Hair follicle dermal papilla cell (primary cell): Measurements from ENCODE around the gene GDI2.

DNA sequence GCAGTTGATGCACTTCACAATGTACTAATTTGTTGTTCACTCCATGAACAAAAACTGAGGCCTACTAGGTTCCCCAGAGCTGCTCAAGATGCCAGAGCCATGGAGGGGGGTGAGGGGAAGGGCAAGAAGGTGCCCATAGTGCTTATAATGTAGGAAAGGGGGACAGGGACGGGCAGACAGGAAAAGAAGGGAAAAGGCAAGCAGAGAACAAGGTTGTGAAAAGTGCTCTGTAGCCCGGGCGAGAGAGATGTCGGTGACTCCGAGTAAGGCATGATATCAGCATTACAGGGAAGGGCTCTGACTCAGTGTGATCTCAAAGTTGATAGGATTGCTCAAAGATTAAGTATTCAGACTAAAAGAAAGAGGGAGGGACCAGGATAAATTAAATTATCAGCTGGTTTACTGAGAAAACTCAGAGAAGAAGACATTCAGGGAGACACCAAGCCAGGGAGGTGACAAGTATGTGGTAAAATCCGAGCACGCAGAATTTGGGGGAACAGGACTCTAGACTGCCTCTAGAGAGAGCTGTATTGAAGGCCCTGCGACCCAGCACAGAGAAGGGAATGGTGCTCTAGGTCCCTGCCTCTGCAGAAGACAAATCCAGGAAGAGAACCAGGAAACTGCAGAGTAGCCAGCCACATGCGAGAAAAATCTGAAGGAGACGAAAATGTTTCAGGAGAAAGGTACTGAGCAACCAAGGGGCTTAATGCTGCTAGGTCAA, 157.7 kb upstream of the KLF6 start:
- CAGE, long polyA plus RNA = no peak

- CAGE, long polyA plus RNA = no peak
These were observed 258.9 kb upstream of the KLF6 start for GRCh38 chr10:4043829-4044304.

GRCh38 chr10:4623509-4623811, 202.5 kb upstream of the AKR1E2 start:
- CAGE, long polyA plus RNA = no peak

DNA sequence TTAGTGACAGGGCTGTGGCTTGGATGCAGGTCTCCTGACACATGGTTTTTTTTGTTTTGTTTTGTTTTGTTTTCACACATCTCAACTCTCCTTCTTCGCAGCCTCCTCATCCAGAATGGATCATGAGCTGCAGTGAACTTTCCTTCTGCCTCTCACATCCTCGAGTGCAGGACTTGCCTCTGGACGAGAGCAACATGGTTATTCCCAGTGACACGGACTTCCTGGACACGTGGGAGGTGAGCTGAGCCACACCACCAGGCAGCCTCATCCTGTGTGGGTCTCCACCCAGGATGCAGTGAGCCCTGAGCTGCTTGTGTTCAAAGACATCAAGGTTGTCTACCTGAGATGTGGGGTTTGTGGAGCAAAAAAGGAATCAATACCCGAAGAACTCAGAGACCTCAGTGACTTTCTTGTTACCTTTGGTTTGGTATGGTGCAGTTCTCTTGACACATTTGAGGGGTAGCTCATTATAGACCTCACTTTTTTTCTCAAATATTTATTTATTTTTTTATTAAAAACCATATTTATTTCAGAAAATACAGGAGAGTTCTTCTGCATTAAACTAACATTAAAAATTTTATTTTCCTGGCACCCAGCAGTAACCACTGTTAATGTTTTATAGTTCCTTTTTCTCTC, 9.7 kb downstream of the AKR1E2 start:
- CAGE, long polyA plus RNA = no peak

DNA sequence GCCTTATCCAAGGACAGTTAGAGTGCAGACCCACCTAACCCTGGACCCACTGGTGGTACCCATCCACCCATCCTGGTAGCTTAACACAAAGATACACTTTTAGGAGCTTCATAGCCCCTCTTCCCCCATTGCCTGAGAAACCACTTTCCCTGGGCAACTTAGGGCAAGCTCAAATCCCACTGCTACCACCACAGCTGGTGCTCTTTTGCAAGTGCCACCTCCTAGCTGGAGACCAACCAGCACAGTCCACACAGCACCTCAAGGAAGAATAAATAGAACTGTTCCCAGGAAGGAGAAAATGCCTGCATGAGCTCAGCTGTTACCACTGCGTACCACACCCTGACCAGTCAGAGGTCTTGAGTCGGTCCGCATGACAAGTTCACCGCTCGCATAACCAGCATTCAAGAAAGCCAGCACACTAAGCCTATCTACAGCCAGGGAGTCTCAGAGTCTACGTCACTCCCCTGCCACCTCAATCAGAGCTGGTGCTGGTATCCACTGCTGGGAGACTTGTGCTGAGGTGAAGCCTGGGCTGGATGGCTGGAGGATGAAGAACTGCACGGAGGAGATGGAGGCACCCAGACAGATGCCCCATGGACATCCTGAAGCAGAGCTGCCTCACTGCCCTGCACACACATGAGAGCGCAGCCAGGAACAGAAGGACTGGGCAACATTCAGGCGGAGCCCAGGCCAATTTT, 19.5 kb downstream of the AKR1C1 start:
- CAGE, long polyA plus RNA = no peak

GRCh38 chr10:5099270-5099767, 5.1 kb downstream of the AKR1C3 start:
- CAGE, long polyA plus RNA = no peak

GRCh38 chr10:5147042-5147398, 37.9 kb downstream of the AKR1C8 start:
- CAGE, long polyA plus RNA = no peak

DNA sequence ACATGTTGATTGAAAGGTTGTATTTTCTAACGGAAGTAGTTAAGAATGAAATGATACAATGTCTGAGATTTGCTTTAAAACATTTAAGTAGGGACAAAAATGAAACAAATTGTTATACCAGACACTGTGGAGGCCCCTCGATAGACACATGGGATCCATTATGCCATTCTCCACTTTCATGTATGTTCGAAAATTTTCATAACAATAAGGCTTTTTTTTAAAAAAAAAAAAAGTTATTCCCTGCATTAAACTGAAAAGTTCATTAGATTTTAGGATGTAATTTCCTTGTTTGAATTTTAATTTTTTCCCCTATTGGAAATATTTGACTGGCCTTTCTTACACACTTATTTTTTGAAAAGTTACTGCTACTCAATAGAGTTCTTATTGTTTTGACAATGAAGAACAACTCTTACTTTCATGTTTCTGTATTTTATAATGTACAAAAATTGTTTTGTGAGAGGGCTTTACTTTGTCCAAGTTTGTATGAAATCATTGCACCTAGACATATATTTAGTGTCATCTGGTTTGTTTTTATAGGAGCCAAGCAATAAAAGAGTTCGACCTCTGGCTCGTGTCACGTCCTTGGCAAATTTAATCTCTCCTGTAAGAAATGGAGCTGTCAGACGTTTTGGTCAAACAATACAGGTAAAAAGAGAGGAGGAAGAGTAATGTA, 39.1 kb downstream of the NET1 start:
- CAGE, long polyA plus RNA = no peak

DNA sequence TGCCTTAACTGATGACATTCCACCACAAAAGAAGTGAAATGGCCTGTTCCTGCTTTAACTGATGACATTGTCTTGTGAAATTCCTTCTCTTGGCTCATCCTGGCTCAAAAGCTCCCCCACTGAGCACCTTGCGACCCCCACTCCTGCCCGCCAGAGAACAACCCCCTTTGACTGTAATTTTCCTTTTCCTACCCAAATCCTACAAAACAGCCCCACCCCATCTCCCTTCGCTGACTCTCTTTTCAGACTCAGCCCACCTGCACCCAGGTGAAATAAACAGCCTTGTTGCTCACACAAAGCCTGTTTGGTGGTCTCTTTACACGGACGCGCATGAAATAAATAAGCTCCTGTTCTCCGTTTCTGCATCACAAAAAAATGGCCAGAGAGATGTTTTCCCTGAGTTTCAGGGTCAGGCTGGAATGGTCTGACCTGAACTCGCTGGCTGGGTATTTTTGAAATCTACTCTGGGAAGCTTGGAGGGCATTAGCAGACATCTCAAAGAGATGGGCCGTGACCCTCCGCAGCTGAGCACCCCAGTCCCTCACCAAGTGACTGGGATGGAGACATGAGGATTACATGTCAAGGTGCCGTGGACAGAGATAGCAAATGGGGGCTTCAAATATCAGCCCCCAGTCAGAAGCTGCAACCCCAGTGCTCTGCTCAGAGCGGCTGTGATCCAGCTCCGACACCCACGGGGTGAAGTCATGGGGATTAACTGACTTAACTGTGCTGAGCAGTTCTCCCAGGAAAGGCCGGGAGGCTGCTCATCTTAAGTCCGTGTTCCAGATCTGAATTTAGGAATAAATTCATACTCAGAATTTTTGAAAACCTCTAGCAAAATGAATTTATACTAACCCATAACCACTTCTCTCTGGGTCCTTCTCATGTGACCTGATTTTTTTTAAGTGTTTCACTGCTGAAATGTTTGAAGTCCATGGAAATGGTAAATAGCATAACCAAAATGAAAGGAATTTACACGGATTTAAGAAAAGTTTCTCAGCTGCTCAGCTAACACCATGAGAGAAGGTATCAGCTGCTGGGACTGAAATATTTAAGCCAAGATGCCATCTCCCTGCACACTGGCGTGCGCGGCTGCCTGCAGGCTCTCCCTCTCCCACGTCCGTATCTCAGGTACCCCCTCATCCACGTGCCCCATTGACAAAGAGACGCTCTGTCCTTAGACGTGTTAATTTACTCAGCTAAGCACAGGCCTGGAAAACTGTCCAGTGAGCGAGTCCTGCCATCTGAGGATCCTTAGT, 22.3 kb downstream of the CALML5 start:
- CAGE, long polyA plus RNA = no peak

GRCh38 chr10:5487432-5487959, 11.9 kb downstream of the CALML5 start:
- CAGE, long polyA plus RNA = no peak

DNA sequence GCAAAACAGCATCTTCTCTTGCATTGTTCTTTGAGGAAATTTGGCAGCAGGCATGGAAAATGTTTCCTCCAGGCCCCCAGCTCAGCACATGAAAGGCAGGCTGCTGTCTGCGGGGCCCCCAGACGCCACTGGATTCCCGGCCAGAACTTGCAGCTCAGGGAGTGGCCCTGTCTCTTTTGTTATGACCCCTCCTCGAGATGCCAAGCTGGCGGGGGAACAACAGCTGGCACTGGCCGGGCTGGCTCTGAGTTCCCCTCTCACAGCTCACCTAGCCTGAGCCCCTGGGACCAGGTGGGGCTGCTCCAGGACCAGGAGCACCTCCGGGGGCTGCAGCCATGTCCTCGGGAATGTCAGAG, 62.6 kb downstream of the CALML3 start:
- CAGE, long polyA plus RNA = no peak

- CAGE, long polyA plus RNA = no peak
These were observed 12.1 kb downstream of the ASB13 start for GRCh38 chr10:5654270-5654746.

DNA sequence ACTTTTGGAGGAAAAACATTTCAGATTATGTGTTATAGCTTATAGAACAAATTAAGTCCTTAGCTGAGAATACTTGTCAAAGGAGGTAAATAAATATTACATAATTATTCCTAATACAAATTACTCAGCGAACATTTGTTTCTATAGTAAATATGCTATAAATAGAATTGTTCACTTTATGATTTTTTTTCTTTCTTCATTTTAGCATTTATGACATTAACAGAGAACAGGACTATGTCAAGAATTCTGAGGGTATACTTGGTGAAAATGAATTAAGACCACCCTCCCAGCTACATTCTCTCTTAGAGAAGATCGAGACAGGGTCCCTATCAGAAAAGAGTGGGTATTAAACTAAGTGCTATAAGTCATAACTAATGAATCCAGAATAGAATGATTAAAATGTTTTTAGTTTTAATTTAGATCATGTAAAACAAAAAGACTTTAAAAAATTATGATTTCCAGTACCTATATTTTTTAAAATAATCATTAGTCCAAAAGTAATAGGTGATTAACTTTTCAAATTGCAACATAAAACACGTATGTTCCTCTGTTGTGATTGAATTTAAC, 24.8 kb downstream of the TASOR2 start:
- CAGE, long polyA plus RNA = no peak

DNA sequence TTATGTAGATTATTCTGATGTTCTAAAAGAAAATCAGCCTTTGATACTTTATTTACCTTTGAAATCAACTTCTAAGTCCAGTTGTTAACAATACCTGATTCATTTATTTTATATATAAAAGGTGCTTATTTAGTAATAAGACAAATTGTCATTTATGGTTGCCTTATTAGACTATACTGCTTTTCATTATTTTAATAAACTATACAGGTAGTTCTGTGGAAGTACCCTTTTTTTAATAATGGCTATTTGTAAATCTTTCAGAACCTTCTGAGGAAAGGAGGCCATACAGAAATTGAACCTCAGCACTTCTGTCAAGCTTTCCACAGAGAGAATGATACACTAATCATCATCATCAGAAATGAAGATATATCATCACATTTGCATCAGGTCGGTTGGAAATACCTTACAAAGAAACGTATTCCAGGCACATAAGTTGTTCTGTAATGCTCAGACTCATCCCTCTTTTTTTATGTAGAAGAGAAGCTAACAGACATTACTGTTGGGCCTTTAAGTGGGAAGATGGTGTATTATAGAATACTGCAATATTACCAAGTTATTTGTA, 56.8 kb downstream of the GDI2 start:
- CAGE, long polyA plus RNA = no peak

- CAGE, long polyA plus RNA = no peak
These were observed 1.1 kb downstream of the GDI2 start for GRCh38 chr10:5812002-5812612.

DNA sequence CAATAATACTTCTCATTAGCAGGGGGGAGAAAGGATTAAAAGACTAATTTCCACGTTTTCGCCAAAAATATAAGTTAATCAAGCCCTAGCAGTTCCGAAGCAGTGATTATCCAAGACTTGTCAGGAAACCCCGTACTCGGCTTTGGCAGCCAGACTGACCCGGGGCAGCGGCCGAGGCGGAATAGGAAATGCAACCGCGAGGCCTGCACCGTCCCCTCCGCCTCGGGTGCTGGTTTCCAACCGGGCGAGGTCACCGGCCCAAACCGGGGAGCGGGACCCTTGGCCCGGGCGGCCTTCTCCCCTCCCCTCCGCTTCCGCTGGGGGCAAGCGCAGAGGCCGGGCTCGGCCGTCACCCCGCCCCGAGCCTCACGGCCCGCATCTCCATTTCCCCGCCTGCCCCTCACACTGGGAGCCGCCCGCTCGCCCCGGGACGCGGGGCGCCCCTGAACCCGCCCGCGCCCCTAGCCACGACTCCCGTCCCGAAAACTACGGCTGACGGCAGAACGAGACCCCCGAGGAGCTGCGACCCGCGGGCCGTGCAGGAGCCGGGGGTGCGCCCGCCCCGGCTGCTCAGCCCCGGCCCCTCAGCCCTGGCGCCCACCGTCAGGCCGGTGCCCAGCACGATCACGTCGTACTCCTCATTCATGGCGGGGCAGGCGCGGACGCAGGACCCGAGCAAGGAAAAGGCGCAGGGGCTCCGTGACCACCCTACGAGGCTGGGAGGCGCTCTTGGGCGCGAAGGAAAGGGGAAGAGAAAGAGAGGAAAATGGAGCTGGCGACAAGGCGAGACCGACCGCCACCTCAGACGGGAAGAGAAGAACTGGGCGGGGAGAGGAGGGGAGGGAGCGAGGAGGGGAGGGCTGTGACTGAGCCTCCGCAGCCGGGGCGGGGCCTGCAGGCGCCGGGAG, at the start of gene GDI2:
GDI2 (minus strand) TSS at position 822 of the 908 bp plus-strand sequence.
- CAGE, long polyA plus RNA = no peak

DNA sequence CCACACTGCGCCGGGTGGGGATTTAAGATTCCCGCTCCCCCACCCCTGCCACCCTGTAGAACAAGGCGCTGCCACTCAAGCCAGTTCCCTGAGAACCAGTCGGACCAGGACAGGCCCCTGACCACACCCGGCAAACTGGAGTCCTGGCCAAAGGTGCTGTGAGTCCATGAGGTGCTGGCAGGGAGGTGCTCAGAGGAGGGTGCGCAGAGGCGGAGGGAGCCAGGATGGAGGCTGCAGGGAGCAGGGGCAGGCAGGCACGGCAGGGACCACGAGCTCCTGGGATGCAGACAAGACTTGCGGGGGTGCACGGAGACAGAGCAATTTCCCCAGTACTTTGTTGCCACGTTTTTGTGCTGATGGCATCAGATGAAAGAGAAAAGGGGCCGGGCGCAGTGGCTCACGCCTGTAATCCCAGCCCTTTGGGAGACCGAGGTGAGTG, 19.8 kb upstream of the GDI2 start:
- CAGE, long polyA plus RNA = no peak

DNA sequence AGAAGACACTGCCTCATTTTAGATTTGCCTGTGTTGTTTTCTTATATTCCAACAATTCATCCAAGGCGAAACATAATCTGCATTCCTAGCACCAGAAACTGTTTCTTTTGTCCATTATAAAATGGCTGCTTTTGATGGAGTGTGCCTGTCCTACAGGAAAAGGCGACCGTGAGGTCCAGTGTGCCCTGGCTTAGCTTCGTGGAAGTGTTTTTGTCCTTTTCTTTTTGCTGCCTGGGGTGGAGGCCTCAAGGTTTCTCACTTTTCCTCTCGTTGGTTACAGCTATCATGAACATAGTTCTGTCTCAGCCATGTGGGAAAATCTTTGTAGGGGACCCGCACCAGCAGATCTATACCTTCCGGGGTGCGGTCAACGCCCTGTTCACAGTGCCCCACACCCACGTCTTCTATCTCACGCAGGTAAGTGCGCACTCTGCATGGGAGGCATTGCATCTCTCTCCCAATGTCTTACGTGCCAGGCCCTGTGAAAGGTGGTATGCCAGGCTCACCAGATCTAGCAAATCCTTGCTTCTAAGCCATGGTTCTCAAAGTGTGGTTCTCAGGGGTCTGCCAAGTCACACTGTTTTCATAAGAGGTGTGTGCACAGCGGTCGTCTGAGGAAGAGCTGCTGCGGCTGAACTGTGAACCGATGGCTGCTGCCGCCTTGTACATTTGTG, 28.2 kb downstream of the FBH1 start:
- CAGE, long polyA plus RNA = no peak

DNA sequence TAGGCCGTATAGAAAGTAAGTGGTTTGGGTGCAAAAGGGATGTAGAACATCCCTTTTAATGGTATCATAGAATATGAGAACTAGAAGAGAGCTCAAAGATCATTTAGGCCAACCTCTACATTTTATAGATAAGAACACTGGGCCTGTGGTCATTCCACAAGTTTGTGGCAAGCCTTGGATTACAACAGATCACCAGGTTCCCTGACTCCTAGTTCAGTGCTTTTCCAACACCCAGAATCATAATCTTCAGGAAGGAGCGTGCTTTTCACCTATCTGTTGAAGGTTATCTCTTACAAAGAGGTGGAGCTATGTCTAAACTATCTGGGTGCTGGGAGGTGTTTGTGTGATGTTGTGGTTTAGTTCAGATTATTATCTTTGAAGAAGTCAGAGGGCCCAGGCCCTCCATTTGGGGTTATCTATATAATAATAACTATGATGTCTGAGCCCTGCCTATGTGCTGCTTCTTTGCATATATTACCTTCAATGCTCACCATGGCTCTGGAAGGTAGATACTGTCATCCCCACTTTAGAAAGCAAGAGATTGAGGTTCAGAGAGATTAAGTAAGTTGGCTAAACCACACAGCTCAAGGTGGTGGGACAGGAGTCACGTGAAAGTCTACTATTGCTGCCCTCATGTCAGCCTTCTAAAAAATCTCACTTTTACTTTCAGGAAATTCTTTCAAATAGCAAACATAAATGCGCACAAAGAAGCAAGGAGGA, 24.0 kb downstream of the IL2RA start:
- CAGE, long polyA plus RNA = no peak

DNA sequence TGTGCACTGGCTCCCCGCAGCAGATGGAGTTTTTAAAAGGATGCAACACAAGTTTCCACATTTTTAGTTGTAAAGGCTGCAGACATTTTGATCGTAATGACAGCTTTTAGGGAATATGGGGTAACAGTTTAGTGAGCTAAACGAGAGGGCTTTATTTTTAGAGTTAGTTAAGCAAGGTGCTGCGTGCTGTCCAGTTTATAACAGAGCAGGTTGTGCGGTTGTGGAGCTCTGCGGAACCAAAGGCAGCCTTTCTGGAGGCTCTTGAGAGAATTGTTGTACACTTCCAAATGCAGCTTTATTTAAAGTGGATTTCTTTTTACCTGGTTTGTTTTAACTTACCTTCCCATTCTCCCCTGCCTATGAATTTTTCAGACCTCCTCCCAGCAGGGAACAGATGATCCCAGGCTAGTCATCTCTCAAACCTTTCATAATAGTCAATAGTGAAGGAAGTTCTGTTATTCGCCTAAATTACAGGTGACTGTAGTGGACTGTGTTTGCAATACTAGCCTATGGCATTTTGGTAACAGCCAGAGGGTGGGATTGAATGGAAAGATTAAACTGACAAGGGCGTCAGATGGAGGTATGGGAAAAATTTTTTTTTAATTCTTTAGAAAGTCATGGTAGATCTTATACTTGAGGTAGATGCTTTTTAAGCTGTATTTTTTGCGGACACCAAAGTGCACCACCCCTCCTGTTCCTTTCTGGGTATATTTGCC, 1.6 kb downstream of the RBM17 start:
- CAGE, long polyA plus RNA = no peak